RPMI7951 (cell line): ENCODE measurements around the genes SOCS6 and NETO1.

- RAMPAGE, long total RNA: no peak
Observed at GRCh38 chr18:69895160-69895403, 52.6 kb downstream of the CD226 start.

- RAMPAGE, long total RNA: no peak
Observed at GRCh38 chr18:69895435-69896180, 52.1 kb downstream of the CD226 start.

- RAMPAGE, long total RNA: no peak
Observed at GRCh38 chr18:69967963-69968294, 20.3 kb upstream of the CD226 start.

DNA sequence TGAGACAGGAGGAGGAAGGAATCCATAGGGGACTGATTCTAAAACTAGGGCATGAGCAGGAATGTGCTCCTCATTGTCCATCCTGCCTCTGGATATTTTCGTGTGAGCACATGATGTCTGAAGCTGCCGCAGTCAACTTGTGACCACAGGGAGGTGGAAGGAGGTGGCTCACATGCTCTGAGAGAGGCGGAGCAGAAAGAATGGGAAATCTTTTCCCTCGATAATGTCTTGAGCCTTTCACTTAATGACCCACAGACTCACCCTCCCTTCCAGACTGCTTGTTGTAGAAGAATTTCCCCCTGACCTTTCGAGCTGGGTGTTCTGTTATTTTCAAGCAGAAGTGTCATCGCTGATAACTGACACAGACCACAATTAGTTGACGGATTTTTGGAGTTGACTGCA lies 29.1 kb upstream of the RTTN start:
- RAMPAGE, long total RNA: no peak

DNA sequence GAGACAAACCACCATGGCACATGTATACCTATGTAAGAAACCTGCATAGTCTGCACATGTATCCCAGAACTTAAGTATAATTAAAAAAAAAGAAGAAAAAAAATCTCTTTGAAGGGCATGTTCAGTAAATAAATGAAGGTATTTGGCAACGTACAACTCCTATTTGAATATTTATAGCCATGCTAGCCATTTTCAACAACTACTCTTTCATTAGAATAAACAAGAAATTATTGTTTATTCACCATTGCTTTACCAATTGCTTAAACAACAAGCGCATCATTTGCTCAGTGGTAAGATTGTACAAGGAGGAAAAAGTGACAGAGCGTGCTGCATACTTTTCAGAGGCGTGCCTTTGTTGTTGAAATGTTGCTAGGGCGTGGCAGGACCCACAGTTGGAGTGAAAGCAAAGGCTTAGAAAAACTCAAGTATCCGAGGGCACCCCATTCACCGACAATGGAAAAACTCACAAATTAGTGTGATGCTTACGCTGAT lies 37.5 kb upstream of the RTTN start:
- RAMPAGE, long total RNA: no peak

GRCh38 chr18:70288328-70289465 lies at the start of gene SOCS6:
Gene SOCS6, plus strand, starts transcription at chr18:70289045.
- RAMPAGE, long total RNA: no peak

- RAMPAGE, long total RNA: no peak
Observed at GRCh38 chr18:70376682-70377813, 88.2 kb downstream of the SOCS6 start.

DNA sequence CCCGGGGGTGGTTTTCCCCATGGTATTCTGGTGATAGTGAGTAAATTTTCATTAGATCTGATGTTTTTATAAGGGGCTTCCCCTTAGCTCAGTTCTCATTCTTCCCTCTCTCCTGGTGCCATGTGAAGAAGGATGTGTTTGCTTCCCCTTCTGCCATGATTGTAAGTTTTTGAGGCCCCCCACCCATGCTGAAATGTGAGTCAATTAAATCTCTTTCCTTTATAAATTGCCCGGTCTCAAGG lies 707.6 kb downstream of the SOCS6 start:
- RAMPAGE, long total RNA: no peak

GRCh38 chr18:72867669-72868475 lies at the start of gene NETO1:
Gene NETO1, minus strand, starts transcription at chr18:72867987.
- RAMPAGE, long total RNA: no peak

GRCh38 chr18:73691101-73691552 lies 456.5 kb downstream of the FBXO15 start:
- RAMPAGE, long total RNA: no peak

- RAMPAGE, long total RNA: no peak
Observed at GRCh38 chr18:74064365-74064831, 83.2 kb downstream of the FBXO15 start.

GRCh38 chr18:74082356-74082849 lies 65.2 kb downstream of the FBXO15 start:
- RAMPAGE, long total RNA: no peak

DNA sequence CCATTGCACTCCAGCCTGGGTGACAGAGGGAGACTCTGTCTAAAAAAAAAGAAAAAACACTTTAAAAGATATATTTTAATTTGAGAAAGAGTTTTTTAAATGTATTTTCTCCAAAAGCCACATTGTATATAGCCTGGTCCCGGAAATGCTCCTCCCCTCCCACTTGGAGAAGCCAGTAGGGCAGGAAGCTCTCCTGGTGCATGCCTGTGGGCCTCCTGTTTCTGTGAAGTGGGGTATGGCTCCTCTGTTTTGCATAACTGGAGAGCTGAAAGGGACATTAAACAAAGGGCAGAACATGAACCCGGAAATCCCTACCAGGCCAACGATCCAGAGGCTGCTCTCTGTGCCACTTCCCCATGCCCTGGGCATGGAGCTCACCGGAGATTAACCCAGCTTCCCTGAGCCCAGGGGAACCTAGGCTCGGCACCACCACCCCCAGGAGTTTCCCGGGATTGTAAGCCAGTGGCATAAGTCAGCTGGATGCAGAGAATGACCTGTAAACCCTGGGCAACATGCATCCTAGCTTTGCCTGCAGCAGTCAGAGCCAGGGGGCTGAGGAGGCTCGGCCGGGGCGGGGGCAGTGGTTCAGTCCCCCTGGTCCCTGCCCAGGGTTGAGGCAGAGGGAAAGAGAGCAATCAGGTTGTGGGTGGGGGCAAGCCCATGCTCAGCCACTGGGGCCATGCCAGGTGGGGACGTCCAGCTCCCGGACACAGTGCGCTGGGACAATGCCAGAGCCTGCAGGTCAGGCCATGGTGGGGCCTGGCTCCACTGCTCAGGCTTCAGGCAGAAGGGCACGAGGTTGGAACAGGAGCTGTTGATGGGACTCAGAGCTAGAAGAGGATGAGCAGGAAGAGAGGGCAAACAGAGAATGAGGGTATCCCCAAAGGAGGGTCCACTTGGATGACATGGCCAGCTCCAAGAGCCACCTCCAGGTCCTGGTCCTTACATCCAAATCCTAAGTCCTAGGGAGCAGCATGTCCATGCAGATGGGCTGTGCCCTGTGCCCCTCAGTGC lies 49.5 kb downstream of the TIMM21 start:
- RAMPAGE, long total RNA: no peak

DNA sequence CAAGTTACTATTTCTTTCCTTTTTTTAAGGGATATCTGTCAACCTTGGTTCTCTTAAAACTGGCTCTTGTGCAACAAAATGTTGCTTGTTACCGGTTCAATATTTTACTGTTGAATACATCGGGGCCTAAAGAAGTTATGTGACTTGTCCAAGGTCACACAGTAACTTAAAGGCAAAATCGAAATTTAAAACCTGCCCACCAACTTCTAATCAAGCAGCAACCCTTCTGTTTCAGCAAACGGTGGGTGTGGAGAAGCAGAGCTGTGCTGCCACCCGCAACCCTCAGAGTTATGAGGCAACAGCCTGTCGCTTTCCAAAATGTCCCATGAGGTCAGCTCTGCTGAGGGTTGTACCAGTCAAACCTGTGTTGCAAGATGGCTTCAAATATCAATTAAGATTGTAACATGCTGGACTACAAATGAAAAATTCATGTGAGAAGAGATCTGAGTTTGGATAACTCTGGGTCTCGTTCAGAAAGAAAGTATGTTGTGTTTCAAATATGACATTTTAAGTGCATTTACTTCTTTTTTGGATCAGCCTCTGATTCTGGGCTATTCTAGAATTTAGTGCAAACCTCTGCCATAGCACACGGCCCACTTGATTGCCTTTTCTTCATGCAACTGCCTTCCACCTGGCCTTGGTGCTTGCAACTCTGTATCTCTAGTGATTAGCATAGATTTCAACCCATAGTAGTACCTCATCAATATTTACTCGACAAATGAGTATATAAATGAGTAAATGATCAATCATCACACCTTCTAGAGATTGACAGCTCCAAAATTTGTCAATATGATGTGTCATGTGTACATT lies 69.2 kb downstream of the TIMM21 start:
- RAMPAGE, long total RNA: no peak

GRCh38 chr18:74501037-74501933 lies 5.1 kb downstream of the CNDP2 start:
- RAMPAGE, long total RNA: no peak

- RAMPAGE, long total RNA: no peak
Observed at GRCh38 chr18:74520861-74521231, 13.5 kb upstream of the CNDP1 start.

DNA sequence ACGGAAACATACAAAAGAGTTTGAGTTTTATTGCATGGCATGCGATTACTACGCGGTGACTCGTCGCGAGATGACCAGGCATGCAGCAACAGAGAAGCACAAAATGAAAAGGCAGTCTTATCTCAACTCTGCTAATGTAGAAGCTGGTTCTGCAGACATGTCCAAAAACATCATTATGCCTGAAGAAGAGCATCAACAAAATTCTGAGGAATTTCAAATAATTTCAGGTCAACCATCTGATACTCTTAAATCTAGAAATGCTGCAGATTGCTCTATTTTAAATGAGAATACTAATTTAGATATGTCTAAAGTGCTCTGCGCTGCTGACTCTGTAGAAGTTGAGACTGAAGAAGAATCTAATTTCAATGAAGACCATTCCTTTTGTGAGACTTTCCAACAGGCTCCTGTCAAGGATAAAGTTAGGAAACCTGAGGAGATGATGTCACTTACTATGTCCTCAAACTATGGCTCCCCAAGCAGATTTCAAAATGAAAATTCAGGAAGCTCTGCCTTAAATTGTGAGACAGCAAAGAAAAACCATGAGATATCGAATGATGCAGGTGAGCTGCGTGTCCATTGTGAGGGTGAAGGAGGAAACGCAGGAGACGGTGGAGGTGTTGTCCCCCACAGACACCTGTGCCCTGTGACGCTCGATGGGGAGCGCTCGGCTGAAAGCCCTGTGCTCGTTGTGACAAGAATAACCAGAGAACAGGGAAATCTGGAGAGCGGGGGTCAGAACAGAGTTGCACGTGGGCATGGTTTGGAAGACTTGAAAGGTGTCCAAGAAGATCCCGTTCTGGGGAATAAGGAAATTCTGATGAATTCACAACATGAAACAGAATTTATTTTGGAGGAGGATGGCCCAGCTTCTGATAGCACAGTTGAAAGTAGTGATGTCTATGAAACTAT lies 36.7 kb downstream of the ZNF407 start:
- RAMPAGE, long total RNA: no peak

DNA sequence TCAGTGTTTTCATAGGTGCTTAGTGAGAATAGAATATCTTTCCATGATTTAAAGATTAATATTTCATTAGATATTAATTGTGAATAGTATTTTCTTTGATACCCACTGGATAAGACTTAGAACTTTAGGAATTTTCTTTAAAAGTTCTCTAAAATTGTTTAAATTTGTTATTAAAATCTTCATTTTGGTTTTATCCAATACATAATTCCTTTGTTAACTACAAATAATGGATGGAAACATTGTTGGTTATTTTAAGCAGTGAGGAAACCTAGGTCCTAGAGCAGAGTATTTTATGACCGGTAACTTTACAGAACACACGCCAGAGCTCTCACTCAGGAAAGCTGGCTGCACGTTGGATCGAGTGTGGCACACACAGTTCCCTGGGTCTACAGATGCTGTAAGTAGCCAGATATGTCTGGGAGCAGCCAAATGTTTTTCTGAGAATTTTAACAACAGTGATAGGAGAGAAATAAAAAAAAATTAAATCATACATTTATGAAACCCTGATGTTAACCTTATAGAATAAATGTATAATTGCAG lies 264.4 kb downstream of the ZNF407 start:
- RAMPAGE, long total RNA: no peak

DNA sequence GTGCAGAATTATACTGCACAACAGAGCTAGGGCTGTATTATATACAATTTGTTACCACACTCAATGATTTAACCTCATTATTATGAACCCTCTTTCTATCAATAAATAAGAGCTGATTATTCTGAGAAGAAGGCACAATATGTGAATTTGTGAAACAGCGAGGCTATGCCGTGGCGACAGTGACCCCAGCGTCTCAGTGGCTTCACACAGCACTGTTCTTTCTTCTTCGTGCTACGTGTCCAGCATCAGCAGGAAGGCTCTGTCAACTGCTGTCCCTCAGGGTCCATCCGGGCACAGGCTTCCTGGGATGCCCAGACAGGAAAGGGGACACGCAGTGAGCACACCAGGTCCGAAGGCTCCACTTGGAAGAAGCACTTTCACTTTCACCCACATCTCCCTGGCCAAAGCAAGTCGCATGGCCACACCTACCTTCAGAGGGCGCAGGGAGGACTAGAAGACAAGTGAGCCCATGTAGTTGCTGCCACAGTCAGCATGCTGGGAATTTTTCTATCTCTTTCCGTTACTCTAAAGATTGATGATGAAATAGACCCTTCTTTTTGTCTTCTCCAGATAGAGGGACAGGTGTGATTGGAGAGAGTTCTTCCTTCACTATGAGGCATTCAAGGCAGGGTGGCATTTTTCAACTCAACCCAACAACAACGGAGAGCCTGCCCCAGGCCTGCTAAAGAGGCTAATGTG lies 47.3 kb downstream of the PTGR3 start:
- RAMPAGE, long total RNA: no peak

DNA sequence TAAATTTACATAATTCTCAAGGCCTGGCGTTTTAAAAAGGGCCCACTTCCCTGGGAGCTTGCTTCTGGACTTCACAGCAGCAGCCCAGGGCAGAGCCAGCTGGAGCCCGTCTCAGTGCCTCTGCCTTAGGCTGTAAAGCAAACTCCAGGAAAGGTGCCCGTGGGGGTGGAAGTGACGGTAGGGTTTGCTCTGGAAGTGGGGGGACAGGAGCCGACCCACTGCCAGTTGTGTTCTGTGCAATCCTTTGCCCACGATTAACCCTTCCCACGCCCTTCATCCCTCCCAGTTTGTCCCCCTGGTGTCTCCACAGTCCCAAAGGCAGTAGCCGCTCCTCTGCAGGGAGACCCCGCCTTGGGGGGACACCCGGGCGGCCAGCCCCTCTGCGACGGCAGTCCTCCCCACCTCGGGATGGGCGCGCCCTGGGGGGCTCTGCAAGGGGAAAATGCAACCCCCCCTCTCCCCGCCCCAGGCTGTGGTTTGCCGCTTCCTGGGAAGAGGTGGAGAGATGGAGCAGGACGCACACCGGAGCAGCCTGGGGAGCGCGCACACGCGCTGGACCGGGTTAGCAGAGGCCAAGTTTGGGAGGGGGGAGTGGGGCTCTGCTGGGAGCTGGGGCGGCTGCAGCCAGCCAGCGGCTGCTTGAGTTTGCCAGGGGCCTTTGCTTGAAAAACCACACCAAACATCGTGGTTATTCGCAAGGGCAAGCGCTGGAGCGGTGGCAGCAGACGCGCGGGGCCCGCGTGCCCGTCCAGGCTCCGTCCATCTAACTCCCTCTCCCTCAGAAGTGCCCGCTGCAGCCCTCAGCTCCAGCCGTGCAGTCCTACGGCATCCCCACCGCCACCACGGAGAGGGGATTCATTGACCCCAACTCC lies 4.9 kb downstream of the PTGR3 start:
- RAMPAGE, long total RNA: no peak